ENCODE measurements around a stretch of chr18.

- PRO-cap, result no peak
Measured at GRCh38 chr18:6834263-6834870, 104.9 kb downstream of the ARHGAP28 start.

DNA sequence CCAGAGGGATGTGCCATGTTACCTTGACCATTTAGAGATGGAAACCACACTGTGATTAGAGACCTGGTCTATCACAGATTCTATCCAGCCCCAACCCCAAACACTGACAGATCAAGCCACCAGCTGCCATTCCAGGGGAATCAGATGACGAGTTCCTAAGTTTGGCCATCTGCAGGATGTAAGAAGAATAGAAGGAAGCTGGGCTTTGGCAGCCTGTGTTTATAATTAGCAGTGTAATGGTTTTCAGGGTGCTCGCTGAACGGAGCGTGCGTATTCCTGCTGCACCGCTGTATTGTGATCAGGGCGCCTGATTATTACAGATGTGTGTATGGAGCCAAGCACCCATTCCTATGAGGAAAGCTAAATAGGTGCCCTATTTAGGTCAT, 138.1 kb downstream of the LRRC30 start:
- PRO-cap, result no peak

GRCh38 chr18:7584653-7585356, 17.7 kb downstream of the PTPRM start:
- PRO-cap, result no peak

DNA sequence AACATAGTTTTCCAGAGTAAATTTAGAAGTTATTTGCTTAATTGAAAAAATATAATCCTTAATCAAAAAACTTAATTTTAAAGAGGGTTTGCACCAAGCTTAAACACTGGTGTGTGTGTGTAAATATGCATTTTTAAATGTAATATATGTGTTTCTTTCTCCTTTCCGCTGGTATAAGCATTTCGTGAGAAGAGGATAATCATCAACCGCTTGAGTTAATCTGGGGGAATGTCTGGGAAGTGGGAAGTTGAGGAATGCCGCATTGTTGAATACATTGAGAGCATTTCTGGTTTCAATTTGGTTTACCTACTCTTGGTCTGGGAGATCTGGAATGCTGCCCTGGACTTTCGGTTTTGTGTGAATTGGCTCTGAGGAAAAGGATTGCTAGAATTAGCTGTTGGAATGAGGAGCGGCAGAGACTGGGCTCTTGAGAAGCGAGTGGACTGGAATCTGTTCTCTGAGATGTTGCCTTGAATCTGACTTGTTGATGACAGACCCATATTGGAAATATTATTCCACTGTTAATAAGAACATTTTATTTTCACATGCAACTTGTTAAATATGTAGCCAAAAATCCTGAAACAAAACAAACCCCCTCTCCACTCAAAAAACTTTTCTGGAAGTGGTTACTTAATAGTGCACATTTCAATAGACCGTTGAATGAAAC, 50.6 kb downstream of the PTPRM start:
- PRO-cap, result no peak

GRCh38 chr18:7635517-7636094, 68.5 kb downstream of the PTPRM start:
- PRO-cap, result no peak

DNA sequence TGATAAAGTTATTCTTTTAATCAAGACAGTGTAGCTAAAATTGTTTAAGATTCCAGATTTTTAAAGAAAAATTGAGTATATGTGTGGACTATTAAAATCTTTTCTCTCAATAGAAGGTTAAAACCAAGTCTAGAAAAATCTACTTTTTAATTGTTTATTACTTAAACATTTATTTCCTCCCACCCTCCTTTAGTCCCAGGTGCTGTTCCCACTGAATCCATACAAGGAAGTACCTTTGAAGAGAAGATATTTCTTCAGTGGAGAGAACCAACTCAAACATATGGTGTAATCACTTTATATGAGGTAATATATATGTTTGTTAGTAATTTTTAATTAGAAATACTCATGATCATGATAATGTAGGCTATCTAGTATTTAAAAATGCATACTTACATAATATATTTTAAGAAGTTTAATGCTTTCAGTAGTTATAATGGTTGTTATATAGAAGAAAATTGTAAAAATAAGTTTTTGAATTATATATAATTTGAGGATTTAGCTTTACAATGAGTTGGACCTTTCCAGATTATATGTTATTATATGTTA, 509.2 kb downstream of the PTPRM start:
- PRO-cap, result no peak

DNA sequence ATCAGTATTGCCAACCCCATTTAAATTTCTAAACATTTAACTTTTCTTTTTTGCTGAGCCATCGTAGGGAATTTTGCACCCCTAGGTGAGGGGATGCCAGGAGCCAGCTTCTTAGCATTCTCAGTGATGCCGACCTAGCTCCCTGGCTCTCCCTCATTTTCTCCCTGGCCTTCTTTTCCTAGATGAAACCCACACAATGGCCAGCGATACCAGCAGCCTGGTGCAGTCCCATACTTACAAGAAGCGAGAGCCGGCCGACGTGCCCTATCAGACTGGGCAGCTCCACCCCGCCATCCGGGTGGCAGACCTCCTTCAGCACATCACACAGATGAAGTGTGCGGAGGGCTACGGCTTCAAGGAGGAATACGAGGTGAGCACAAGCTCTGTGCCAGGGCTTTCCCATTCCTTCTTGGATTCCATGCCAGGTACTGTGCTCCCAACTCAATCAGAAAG, 356.2 kb upstream of the RAB12 start:
- PRO-cap, result no peak

GRCh38 chr18:8607764-8608193, 1.5 kb upstream of the RAB12 start:
- PRO-cap, result no peak

GRCh38 chr18:8709379-8710119, 4.2 kb downstream of the MTCL1 start:
- PRO-cap, result no peak

GRCh38 chr18:8786885-8787225, 81.5 kb downstream of the MTCL1 start:
- PRO-cap, result no peak

- PRO-cap, result no peak
Measured at GRCh38 chr18:8801060-8801699, 95.8 kb downstream of the MTCL1 start.

DNA sequence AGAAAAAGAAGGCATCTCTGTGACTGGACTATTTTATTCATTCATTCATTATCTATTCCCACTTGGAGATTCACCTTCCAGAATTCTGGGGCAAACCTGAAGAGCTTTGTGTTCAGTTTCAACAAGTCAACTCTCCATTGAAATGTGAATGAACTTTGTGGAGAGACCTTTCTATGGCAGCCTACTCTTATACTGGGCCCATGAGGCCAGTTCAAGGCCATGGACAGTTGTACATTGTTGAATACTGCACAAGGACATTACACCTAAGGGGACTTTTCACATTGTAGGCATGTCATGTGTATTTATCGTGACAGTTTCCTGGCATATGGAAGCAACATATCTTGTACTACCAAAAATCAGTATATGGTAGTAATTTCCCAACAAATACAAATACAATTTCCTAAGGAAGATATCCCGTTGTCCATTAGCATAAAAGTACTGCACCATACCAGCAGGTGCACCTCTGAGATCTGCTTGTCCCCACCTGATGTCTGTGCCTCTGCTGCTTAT, 88.3 kb upstream of the NDUFV2 start:
- PRO-cap, result no peak

DNA sequence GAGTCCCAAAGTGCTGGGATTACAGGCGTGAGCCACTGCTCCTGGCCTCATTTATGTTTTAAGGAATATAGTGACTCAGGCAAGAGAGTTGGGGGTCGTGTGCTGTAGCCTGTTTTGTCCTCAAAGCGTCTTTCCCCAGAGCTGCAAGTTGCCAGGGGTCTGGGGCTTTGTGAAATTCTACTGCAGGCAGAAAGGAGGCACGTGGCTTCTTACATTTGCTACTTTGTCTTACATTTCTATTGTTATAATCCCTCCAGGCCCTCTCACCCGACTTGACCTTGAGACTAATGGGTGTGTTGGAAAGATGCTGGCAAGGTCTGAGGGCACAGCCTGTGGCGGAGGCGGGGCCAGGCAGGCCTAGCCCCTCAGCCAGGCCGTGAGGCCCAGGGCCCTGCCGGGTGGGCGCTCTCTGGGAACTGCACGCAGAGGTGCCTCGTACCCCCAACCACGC, 85.8 kb upstream of the NDUFV2 start:
- PRO-cap, result no peak

DNA sequence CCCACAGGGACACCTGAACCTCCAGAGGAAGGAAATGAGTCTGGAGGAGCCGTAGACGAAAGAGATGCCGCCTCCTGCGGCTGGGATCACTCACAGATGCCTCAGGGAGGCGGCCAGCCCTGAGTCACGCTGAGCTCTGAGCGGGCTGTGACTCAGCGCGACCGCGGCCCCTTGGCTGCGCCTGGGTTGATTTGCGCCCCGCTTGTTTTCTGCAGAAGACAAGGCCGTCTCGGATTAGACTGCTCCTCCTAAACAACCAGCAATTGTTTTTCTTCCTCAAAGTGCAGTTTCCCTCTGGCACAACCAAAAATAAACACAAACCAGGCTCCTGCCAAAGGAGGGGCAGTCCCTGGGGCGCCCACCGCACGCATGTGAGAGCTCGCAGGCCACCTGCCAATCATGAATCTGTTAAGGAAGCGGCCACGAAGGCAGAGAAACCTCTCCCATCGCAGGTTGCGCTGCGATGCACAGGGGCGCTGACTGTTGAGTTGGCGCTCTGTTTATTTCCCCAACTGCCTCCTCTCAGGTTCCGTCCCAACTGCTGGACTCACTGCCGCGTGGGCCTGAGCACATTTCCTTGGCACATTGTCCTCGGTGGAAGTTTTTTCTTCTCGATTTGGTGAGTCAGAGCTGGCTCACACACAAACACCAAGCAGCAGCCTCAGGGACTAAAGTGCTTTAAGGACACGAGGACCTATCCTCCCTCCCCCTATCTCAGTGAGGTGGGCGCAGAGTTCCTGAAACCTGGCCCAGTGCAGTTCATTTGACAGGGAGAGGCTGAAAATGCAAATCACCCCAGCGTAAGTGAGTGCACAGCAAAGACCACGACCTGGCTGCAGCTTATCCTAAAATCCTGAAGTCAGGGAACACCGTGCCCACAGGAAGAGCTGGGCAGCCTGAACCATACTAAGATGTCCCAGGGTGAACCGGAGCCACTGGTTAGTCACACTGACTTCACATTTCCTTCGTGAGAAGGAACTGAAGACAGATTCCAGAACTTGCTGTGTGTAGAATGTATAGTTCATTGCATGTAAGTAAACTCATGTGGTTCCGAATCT, 85.0 kb upstream of the NDUFV2 start:
- PRO-cap, result unidirectional peak, minus-strand start at position 540 of the sequence

GRCh38 chr18:9101625-9102259, 757 bp upstream of the NDUFV2 start:
- PRO-cap, result no peak

DNA sequence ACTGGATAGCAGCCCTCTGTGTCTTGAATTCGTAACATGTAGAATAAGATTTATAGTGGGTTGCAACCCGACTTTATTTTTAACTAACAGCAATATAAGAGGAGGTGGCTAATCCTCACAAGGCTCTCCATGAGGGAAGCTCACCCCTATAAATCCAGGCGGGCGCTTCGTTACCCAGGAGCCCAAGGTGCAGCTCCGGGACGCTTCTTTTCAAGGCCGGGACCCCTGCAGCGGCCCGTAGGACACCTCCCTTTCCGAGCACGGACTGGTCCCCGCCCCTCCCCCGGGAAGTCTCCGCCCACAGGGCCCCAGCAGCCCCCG, 279 bp upstream of the NDUFV2 start:
- PRO-cap, result bidirectional peak, plus-strand start outside the sequence, minus-strand start at position 267 of the sequence

GRCh38 chr18:9146167-9146476, 9.5 kb downstream of the ANKRD12 start:
- PRO-cap, result no peak

DNA sequence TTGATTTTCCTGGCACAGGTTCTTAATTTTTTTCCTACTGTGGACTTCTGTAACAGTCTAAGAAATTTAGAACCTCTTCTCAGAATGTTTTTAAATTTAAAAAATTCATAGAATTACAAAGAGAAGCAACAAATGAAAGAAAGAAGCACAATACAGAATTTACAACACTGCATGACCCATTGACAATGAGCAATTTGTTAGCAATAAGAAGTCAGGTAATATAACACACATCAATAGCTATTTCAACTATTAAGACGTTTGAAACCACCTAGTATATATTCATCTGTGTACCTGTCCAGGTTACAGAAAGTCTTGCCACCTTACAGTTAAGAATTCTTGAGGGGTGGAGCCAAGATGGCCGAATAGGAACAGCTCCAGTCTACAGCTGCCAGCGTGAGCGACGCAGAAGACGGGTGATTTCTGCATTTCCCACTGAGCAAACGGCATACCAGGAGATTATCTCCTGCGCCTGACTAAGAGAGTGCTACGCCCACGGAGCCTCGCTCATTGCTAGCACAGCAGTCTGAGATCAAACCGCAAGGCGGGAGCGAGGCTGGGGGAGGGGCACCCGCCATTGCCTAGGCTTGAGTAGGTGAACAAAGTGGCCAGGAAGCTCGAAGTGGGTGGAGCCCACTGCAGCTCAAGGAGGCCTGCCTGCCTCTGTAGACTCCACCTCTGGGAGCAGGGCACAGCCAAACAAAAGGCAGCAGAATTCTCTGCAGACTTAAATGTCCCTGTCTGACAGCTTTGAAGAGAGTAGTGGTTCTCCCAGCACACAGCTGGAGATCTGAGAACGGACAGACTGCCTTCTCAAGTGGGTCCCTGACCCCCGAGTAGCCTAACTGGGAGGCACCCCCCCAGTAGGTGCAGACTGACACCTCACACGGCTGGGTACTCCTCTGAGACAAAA, 69.8 kb upstream of the TWSG1 start:
- PRO-cap, result unidirectional peak, plus-strand start at position 526 of the sequence

GRCh38 chr18:9708544-9709441, 692 bp downstream of the RAB31 start:
- PRO-cap, result bidirectional peak, plus-strand start at chr18:9709012, minus-strand start at chr18:9708879

- PRO-cap, result no peak
Measured at GRCh38 chr18:9797131-9797575, 88.6 kb upstream of the TXNDC2 start.

Measured in type B pancreatic cell (in vitro differentiated cells).